ENCODE measurements around a stretch of chr3.

DNA sequence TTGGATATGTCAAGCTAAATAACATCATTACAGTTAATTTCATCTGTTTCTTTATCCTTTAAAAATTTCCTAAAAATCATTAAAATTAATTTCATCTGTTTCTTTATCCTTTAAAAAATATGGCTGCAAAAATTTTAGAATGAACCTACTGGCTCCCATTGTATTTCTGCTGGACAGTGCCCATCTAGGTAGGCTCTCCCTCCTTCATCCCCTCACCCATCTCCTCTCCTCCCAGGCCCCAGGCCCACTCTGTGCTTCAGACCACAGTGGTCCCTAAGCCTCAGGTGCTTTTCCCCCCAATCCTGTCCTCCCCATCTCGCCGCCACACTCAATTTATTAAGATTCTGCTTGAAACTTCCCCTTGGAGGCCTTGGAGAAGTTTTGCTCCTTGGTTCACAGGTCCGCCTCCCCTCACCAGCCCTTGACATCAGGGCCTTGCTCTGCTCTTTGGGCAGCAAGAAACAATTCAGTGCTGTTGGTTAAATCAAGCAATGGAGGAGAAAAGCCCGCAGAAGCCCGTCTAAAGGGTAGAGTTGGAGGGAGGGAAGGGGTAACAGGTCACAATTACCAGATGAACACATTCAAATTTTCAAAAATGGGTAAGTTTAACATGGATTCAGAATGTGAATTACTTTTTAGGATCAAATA lies 568 bp downstream of the PARP9 start:
- RAMPAGE, long total RNA: no peak
- RRBS: no CpG with 5 or more reads among the region's 5 CpGs

DNA sequence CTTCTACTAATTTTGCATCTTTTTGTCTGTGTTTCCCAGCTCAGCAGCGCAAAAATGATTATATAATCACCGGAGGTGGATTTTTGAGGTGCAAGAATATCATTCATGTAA lies 33.4 kb downstream of the PARP14 start:
- RAMPAGE, long total RNA: no peak
- RRBS: no CpG with 5 or more reads among the region's 2 CpGs

DNA sequence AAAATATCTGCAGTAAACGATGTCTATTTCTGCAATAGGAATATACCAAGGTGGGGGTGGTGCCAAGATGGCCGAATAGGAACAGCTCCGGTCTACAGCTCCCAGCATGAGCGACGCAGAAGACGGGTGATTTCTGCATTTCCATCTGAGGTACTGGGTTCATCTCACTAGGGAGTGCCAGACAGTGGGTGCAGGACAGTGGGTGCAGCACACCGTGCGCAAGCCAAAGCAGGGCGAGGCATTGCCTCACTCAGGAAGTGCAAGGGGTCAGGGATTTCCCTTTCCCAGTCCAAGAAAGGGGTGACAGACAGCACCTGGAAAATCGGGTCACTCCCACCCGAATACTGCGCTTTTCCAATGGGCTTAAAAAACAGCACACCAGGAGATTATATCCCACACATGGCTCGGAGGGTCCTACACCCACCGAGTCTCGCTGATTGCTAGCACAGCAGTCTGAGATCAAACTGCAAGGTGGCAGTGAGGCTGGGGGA lies 52.2 kb downstream of the PARP14 start:
- RAMPAGE, long total RNA: no peak
- RRBS: no CpG with 5 or more reads among the region's 15 CpGs

DNA sequence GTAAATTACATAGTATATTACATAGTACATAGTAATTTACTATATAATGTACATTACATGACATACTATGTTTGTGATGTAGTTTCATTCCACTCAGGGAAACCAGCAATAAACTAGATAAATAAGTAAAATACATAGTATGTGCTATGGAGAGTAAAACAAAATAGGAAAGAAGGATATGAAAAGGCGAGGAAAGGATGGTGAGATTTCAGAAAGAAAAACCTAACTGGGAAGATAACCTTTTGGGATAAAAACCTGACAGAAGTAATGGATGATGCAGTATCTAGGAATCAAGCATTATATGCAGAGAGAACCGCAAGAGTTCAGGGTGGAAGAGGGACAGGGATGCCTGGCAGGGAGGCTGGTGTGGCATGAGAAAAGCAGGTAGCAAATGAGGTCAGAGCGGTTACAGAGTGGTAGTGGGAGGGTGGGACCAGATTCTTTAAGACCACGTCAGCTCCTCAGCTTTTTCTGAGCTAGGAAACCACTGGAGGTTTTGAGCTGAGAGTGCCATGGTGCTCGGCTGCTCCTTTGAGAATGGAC lies 13.4 kb downstream of the SLC49A4 start:
- RAMPAGE, long total RNA: no peak
- RRBS: no CpG with 5 or more reads among the region's 5 CpGs

GRCh38 chr3:122969468-122969983 lies 58.0 kb downstream of the SEMA5B start:
- RAMPAGE, long total RNA: no peak
- RRBS: no CpG with 5 or more reads among the region's 6 CpGs

- RAMPAGE, long total RNA: no peak
- RRBS: no CpG with 5 or more reads among the region's 10 CpGs
These were observed 17.3 kb downstream of the PDIA5 start for GRCh38 chr3:123084046-123084529.

GRCh38 chr3:123151445-123151971 lies 50.2 kb upstream of the SEC22A start:
- RAMPAGE, long total RNA: no peak
- RRBS: no CpG with 5 or more reads among the region's 4 CpGs

DNA sequence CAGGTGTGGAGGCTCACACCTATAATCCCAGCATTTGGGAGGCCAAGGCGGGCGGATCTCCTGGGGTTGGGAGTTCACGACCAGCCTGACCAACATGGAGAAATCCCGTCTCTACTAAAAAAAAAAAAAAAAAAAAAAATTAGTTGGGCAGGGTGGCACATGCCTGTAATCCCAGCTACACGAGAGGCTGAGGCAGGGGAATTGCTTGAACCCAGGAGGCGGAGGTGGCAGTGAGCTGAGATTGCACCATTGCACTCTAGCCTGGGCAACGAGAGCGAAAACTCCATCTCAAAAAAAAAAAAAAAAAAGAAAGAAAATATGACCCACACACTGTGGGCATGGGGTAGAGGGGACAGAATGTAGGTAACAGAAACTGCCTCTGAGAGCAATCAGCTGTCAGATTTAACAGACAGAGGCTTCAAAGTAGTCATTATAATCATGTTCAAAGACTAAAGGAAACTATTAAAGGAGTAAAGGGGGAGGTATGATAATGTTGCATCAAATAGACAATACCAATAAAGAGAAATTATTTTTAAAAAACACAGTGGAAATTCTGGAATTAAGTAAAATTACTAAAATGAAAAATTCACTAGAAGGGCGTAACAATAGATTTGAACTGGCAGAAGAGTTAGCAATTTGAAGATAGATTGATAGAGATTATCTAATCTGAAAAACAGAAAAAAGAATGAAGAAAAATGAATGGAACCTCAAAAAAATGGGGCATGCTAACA lies 26.7 kb downstream of the SEC22A start:
- RAMPAGE, long total RNA: no peak
- RRBS: no CpG with 5 or more reads among the region's 9 CpGs

DNA sequence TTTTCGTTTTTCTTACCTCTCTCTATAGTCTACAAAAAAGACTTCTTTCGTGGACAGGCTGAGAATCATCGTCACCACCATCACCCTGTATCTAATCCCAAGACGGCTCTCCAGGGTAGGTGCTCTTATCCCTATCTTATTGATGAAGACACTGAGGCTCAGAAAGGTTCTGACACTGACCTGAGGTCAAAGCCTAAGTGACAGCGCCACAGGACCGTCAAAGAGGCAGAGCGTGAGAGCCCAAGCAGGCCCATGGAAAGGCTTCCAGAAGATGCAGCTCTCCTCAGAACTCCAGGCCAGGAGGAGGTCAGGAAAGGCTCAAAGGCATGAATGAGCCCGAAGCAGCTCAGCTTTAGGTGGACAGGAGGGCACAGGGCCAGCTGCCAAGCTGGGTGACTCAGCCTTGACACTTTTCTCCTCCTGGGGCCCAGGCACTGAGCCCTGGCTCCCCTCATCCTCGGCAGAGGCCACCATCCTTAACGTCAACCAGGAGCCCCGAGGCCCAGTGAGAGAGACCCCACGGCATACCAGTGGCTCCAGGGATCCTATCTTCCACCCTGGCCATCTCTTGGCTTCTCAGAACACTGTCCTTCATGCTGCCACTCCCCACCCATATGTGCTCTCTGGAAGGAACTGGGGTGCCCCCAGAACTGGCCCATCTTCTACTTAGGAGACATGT lies 62.9 kb downstream of the ADCY5 start:
- RAMPAGE, long total RNA: no peak
- RRBS: no CpG with 5 or more reads among the region's 12 CpGs

DNA sequence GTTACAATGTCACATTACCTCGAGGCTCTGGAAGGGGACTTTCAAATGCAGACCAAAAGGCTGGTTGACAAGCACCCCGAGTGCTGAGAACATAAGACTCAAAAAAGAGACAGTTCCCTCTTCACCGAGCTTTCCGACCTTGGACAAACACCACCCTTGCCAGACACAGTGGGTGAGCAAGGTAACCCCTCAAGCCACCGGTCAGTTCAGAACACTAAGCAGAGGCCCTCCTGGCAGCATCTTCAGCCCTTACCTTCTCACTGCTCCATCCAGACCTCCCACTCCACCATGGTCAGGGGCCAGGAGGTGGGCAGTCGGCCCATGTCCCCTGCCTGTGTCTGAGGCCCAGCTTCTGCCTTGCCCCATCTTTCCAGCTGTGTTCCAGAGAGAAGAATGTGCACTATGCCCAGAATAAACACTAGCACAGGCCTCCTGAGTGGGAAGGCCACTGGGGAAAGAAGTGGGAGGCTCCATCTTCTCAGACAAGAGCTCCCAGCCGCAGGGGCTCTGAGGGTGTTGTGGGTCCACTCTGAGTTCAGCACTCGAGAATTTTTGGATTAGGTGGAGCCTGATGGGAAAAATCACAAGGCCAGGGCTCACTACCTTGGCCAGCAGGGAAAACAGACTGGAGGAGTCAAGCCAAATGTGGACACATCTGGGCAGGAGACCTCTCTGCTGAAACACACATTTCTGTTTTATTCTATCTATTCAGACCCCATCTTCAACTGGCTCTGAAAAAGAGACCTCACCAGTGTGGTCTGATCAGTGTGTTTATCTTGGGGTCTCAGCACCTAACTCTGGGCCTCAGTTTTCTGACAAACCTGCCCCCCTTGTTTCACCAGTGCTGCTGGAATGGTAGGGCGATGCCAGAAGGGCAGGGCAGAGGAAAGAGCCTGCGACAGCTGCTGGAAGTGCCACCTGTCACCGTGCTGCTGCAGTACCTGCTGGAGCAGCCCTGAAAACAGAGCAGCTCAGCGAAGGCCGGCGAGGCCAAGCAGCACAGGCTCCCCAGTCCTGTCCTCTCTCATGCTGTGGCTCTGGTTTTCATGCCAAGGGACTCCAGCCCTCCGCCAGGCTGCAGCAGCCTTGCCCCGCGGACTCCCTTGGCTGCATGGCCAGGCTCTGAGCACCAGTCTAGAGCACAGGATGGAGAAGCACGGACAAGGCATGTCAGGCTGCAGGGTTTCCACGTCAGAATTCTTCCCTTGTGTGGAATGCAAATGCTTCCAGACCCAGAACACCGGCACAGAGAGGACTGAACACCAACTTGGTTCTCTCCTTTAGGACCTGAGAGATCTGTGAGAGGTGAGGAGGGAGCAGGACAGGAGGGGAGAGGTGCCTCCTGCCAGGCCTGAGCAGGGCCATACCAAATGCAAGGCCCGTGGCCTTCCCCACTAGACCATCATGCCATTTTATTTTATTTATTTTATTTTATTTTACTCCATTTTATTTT lies 44.2 kb downstream of the ADCY5 start:
- RAMPAGE, long total RNA: no peak
- RRBS: no CpG with 5 or more reads among the region's 21 CpGs

GRCh38 chr3:123411843-123412410 lies 37.0 kb downstream of the ADCY5 start:
- RAMPAGE, long total RNA: no peak
- RRBS: no CpG with 5 or more reads among the region's 11 CpGs

DNA sequence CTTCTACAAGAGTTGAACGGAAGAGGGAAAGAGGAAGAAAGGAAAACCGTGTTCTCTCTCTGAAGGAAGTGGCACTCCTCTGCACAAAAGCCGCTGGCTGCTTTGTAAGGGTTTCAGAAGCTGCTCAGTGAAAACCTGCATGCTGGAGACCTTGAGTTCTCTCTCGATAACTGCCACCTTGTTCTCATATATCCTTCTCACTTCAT lies 61.7 kb downstream of the HACD2 start:
- RAMPAGE, long total RNA: no peak
- RRBS: no CpG with 5 or more reads among the region's 4 CpGs

DNA sequence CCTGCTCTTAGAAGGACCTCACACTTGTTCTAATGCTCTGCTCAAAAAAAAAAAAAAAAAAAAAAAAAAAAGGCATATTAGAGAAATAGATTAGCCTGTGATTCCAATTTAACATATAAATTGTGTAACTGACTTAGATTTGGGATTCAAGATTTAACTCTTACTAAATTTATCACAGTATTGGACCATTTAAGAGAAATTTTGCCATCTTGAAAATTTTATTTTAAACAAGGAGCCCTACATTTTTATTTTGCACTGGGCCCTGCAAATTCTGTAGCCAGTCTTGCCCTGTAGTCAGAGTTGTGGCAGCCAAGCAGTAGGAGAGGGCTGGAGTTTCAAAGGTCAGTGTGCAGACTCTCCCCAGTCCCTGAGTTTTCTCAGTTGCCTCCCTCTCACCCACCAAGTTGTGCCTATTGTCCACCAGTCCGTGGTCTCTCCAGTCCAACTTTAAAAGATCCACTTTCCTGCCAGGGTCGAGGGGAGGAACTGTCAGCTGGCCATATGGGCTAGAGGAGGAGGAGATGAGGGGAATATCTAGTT lies 19.1 kb upstream of the HACD2 start:
- RAMPAGE, long total RNA: no peak
- RRBS: no CpG with 5 or more reads among the region's 2 CpGs

GRCh38 chr3:123657092-123657373 lies 72.2 kb upstream of the HACD2 start:
- RAMPAGE, long total RNA: no peak
- RRBS: no CpG with 5 or more reads among the region's 9 CpGs

- RAMPAGE, long total RNA: no peak
- RRBS: no CpG with 5 or more reads among the region's 9 CpGs
These were observed 87.1 kb upstream of the HACD2 start for GRCh38 chr3:123671827-123672512.

DNA sequence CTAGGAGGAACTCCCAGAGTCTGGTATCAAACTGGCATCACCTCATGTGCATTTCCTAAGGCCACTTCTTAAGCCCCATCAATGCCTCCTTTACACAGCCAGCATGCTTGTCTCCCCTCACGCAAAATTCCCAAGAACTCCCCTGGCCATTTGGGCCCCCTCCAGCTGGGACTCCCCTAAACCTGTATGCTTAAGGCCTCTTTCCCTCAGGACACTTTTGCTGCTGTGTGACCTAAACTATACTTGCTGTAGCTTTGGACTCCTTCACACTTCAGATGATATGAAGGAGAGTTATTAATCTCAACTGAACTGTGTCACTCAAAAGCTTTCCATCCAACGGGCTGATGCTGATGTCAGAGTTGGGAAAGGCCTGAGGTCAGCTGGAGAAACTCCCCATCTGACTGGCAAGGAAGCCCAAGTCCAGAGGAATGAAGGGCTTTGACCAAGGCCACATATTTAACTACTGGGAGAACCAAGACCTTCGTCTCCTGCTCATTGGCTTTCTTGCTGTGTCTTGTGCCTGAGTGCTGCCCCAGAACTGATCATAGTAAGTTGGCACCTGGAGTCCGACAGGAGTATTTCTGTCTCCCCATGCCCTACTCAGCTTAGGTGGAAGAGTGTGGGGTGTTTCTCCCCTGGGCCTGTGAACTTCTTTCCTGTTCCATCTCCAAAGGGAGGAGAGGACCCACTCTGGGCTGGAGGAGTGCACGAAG lies 92.2 kb upstream of the HACD2 start:
- RAMPAGE, long total RNA: no peak
- RRBS: no CpG with 5 or more reads among the region's 5 CpGs

DNA sequence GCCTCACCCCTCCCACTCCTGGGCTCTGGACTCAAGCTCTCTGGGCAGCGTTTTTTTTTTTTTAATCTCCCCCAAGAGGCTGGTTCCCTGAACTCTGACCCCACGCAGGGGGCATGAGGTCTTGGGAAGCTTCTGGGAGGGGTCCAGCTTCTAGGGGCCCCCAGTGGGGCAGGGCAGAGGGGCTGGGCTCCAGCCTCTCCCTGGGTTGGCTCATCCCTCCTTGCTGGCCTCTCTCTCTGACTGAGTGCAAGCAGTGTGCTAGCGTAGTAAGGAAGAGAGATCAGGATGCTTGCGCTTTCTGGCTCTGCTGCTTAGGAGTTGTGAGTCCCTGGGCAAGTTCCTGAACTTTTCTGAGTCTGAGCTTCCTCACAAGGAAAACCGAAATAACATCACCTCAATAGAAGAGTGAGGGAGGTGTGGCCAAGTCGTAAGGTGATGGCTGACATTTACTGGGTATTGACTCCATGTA lies 101.5 kb upstream of the HACD2 start:
- RAMPAGE, long total RNA: no peak
- RRBS: no CpG with 5 or more reads among the region's 6 CpGs

DNA sequence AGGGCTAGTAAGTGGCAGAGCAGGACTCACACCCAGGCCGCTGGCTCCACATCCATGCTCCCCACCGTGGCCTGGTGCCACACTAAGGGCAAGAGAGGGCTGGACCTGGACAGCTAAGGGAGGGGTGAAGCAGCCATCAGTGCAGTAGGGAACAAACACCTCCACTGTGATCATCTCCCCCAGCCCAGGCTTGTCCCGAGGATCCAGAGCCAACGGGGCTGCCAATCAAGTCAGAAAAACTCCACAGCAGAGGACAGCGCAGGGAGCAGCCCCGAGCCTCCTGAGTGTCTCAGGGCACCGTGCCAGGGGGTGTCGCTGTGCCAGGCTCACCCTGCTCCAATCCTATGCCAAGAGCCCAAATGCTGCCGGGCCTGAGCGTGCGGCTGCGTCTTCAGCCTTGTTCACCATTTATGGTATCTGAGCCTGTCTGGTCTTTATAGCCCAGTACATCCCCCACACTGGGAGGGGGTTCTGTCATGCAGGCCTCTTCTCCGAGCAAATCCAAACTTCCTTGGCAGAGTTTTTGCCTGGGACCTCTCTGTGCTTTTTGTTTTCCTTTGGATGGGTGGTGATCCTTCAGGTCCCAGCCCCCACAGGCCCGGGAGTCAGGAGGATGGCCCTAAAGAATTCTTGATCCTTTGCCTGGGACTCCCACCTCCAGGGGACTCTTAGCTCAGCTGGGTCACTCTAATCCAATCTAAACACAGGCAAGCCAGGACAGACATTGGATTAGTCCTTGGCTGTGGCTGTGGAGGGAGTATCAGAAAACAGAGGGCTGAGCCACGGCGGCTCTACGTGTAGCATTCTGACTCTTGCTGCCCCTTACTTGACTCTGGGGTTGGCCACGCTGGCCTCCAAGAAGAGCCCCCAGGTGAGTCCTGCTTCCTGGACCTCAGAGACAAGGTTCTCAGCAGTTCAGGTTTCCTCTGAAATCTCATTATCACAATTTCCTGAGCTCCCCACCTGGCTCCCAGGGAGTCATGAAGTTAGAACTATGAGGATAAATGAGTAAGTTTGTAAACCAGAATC lies 135.1 kb upstream of the HACD2 start:
- RAMPAGE, long total RNA: no peak
- RRBS: no CpG with 5 or more reads among the region's 18 CpGs

DNA sequence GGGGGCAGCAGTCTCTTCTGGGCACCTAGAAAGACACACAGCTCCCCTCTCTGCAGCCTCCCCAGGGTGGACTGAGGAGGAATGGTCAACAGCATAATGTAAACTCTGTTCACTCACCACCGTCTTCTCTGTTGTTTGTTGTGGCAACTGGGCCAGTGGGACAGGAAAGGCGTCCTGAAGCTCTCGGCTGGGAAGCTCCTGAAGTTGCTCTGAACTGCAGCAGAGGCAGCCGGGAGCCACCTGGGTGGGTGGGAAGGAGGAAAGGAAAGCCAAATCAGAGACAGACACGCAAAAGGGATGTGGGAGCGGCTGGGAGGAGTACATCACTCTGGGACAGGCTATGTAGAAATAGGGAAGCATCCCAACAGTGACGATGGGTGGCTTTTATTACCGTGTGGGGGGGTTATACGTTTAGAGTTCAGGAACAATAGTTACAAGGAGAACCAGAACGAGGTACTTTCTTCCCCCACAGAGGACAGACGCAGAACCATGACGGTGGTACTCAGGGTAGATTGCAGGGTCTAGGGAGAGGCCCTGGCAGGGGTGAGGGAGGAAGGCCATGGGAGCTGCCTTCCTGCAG lies 52.6 kb downstream of the MYLK start:
- RAMPAGE, long total RNA: no peak
- RRBS: no CpG with 5 or more reads among the region's 12 CpGs

GRCh38 chr3:123949385-123950289 lies 11.4 kb downstream of the CCDC14 start:
- RAMPAGE, long total RNA: no peak
- RRBS: no CpG with 5 or more reads among the region's 3 CpGs

Data from epithelial cell of alveolus of lung (primary cell).